T47D (cell line): ENCODE results near the genes TMEM255A and C1GALT1C1.

- RRBS, result no CpG with 5 or more reads among the region's 13 CpGs
Observed at GRCh38 chrX:115582356-115583383, 21.7 kb downstream of the PLS3 start.

DNA sequence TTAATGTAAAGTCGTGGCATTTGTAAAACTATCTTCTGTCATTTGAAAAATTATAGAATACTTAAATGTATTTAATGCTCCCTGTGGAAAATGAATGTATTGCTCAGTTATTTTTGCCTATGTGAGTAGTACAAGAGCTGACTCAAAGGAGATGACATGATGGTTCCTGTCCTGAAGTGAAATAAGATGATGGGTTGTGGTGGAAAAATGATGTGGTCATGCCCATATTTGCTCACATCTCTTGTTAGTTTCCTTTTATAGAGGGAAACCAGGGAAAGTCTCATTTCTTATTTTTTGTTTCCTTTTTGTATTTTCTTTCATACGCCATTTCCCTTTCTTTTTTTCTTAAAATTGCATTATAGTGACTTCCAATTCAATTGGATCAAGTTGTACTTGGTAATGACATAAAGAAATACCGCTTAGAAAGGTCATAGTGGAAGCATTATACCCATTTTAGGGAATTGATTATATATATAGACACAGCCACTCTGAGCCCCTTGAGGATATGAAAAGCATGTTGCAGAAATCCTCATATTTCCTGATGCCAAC, 23.8 kb downstream of the PLS3 start:
- RRBS, result no CpG with 5 or more reads among the region's 3 CpGs

DNA sequence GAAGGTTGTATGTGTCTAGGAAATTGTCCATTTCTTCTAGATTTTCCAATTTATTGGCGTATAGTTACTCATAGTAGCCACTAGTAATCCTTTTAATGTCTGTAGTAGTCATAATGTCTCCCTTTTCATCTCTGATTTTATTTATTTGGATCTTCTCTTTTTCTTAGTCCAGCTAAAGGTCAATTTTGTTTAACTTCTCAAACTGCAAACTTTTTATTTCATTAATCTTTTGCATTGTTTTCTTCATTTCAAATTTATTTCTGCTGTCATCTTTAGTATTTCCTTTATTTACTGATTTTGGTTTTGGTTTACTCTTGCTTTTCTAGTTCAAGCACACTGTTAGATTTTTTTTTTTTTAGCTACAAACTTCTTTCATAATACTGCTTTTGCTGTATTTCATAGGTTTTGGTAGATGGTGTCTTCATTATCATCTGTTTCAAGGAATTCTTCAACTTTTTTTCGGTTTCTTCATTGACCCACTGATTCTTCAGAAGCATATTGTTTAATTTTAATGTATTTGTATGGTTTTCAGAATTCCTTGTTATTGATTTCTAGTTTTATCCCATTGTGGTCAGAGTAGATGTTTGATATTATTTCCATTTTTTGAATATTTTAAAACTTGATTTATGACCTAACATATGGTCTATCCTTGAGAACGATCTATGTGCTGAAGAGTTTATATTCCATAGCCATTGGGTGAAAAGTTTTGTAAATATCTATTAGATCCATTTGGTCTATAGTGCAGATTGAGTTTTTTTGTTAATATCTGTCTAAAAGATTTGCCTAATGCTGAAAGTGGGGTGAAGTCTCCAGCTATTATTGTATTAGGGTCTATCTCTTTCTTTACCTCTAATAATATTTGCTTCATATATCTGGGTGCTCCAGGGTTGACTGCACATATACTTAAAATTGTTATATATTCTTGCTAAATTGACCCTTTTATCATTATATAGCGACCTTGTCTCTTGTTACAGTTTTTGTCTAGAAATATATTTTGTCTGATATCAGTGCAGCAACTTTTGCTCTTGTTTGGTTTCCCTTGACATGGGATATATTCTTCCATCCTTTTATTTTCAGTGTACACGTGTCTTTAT, 238.3 kb upstream of the AGTR2 start:
- RRBS, result no CpG with 5 or more reads among the region's 5 CpGs

DNA sequence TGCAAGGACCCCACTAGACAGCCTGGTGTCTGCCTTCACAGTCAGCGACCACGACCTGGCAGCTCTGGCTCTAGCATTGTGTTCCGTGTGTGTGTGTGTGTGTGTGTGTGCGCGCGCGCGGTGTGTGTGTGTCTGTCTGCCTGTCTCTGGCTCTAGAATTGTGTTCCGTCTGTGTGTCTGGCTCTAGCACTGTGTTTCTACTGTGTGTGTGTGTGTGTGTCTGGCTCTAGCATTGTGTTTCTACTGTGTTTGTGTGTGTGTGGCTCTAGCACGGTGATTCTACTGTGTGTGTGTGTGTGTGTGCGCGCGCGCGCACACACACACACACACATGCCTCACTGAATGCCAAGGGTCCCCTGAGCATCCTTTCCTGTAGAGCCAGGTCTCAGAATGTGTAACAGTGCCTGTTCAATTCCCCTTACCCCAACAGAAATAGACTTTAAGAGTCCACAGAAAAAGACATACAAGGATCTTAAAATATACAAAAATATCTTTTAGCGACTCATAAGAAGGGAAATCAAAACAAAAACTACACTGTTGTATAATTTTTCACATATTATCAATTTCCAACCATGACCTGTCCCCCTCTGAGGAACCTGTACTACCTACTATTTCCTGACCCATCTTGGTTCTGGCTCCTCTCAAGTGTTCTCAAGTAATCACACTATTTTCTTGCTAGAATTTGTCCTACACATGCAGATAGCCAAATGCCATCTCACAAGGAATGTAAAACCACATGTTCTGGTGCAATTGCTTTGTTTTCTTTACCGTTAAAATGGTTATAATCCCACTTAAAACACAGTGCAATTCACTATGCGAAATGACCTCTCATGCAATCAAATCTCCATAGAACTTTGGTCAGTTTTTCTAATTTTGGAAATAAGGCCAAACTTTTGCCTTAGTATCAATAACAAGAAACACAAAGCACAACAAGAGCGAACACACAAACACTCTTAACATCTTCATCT, 203.2 kb upstream of the AGTR2 start:
- RRBS, result no CpG with 5 or more reads among the region's 19 CpGs

GRCh38 chrX:116238856-116239363, 68.4 kb downstream of the AGTR2 start:
- RRBS, result no CpG with 5 or more reads among the region's 1 CpG

- RRBS, result no CpG with 5 or more reads among the region's 5 CpGs
Observed at GRCh38 chrX:118184705-118185143, 68.1 kb upstream of the KLHL13 start.

- RRBS, result no CpG with 5 or more reads among the region's 2 CpGs
Observed at GRCh38 chrX:118530439-118530882, 34.8 kb downstream of the DOCK11 start.

- RRBS, result 0% methylated on average over 5 of the region's 65 CpGs
Observed at GRCh38 chrX:118975810-118976599, 1.6 kb downstream of the LONRF3 start.

DNA sequence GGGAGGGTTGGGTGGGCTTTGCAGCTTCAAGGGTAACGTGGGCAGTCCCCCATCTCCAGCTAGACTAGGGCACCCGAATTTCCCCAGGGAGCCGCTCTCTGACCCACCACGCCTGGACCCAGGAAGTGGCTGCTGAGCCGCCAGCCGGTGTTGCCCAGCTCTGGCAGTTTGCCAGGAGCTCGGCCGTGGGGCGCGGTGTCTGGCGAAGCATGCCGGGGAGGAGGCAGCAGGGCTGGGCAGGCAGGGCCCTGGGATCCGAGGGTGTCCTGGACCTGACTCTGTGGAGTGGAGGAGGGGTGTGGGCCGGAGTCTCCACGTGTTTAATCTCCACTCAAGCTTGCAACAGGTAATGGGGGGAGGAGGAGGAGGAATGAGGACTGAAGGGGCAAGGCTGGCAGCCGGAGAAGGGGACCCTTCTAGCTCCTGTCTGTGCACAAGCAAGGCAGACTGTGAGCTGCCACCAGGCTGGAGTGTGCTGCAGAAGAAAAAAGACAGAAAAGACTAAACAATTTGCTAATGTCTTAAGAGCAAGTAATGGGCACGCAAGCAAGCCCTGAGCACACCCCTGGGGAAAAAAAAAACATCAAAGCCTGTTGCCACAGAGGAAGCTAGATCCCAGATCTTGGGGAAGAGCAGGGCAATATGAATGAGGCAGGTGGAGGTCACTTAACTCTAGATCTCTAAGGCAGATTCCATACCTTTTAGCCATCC, 2.3 kb downstream of the LONRF3 start:
- RRBS, result 5% methylated on average over 10 of the region's 17 CpGs

DNA sequence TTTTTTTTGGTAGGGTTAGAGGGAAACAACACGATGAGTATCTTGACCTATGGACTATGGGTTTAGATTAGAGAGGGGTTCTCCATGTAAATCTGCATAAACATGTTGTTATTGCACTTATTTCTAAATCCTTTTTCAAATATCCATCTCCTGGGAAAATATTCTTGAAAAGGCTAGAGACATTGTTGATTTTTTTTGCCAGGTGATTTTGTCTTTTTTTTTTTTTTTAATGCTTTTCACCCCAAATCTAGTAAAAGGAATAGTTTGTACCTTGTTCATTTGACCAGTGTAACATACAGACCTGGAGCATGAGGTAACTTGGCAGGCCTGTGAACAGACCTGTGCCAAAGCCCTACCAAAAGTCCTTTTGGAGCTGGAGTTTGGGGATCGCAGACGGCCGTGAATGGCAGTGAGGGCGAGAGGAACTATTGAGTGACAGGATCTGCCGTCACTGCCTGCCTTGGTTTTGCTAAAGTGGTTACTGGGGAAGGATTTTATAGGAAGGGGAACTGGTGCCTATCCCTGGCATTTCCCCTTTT, 14.2 kb downstream of the LONRF3 start:
- RRBS, result no CpG with 5 or more reads among the region's 6 CpGs

DNA sequence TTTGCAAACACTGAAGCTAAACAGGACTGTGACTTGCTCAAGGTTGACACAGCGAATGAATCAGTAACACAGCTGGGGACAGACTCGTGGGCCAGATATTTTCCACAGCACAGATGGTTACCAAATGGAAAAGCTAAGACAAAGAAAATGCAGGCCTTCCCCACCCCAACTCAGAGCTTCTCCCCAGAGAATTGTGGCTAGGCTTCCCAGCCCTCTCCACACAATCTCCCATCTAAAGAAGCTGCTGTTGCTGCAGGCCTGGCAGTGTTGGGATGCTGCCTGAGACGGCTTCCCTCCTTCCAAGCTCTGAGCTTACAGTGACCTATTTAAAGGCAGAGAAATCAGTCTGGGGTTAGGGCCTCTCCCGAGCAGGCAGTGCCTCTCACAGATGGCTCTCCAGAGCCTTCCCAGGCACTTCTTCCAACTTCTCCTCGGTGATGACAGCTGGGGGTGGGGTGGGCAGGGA, 46.5 kb upstream of the PGRMC1 start:
- RRBS, result no CpG with 5 or more reads among the region's 5 CpGs

DNA sequence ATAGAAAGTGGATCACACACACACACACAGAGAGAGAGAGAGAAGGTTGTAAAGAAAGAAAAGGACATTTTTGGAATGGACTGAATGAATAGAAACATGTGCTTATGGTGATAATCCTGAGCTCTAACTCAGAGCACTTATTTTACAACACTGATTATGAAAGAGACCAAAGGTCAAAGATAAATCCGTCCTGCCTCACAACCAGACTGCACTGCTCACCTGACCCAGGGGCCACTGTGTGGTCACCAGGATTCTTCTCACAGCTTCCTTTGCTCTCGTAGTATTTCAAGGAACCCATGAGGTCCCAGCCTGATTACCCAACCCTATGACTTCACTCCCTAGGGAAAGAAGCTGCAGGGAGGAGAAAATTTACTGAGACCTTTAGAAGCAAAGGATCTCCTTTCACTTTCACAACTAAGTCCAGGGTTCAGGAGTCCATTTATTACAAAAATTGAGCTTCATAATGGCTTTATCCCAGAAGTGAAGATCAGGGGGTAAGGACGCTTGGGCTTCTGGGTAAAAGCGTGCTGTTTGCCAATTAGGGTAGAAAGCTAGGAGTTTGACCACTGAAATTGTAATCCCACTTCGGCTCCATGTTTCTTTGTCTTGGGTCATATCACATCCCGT, 9.6 kb downstream of the SLC25A5 start:
- RRBS, result no CpG with 5 or more reads among the region's 6 CpGs

- RRBS, result no CpG with 5 or more reads among the region's 75 CpGs
Observed at GRCh38 chrX:119605215-119606277, 31.2 kb downstream of the UBE2A start.

GRCh38 chrX:120304120-120304659, 7.1 kb downstream of the TMEM255A start:
- RRBS, result no CpG with 5 or more reads among the region's 9 CpGs

DNA sequence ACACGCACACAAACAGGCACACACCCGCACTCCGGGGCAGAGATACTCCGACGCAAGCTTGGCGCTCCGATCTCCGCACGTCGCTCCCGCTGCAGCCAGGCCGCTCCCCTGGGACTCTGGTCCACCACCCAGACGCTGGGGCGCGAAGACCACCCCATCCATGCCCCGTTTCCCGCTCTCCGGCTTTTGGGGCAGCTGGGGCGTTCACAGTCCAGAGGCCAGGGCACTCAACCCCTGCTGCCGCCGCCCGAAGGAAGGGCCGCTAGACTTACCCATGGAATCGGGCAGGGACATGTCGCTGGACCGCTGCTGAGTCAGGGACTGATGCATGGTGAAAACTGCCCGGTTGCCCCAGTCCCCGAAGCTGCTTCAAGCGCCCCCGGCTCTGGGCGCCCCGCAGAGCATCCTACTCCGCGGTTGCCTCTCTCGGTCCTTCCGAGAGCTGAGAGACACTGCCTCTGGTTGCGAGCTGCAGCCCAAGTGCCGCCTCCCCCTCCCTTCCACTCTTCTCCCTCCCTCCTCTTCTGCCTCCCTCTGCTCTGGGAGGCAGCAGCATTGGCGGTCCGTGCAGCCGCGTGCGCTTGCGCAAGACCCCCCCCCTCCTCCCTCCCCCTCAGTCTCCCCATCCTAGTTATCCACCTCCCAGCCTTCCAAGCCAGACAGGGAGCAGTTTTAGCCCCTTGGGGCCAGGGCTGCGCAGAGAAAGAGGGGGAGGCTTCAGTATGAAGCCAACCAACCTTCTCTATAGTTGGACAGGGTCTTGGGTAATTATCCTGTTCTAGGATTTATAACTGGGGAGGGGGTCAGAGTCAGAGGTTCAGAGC, at the start of gene TMEM255A:
TMEM255A (minus strand) TSS at position 482 of the 824 bp plus-strand sequence.
- RRBS, result no CpG with 5 or more reads among the region's 45 CpGs

GRCh38 chrX:120629423-120630588, at the start of gene C1GALT1C1:
TSS of gene C1GALT1C1 (minus strand) at chrX:120630054.
- RRBS, result 1% methylated on average over 26 of the region's 70 CpGs

DNA sequence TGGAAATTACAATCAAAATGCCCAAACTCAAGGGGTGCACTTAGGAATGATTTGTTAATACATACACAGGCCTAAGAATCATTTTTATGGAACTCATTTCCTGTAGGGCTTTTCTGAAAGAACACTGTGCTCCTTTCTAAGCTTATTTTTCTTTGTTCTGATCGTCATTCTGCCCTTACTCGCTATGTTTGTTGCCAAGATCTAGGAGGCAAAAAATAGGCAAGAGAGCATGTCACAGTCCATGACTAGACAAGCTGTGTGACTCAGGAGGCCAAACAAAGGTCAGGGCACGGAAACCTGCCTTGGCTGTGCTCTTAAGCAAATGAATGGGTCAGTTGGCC, 42.5 kb upstream of the C1GALT1C1 start:
- RRBS, result no CpG with 5 or more reads among the region's 3 CpGs

GRCh38 chrX:123622982-123623665, 109.7 kb downstream of the THOC2 start:
- RRBS, result no CpG with 5 or more reads among the region's 7 CpGs

DNA sequence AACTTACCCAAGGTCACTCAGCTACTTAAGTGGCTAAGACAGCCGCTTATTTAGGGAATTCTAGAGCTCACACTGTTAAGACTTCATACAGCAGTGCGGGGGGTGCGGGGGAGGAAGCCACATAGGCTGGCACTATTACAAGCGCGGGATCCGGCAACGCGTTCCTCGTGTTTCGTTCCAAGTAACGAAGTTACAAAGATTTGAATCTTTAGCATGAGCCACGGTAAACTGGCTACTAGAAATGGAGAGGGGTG, 1.3 kb downstream of the THOC2 start:
- RRBS, result no CpG with 5 or more reads among the region's 12 CpGs